Natural killer cell (primary cell): ENCODE measurements around the genes PIGZ, BDH1 and LMLN.

DNA sequence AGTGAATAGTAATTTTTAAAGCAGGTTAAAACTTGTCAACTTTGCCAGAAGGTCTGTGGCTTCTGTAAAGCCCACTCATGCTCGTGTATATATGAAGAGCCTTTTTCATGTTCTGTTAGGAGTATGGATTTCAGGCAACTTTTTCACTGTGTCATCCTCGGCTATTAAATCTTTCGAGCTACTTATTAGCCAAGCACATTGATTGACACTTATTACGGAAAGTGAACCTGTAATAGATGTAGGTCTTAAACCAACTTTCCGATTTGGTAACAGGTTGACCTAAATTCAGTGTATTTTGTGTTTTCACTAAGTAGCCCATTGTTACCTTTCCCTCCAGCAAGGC, 1.6 kb downstream of the PAK2 start:
- PRO-cap = no peak

- PRO-cap = no peak
Measured at GRCh38 chr3:196936818-196937469, 5.4 kb downstream of the NCBP2 start.

DNA sequence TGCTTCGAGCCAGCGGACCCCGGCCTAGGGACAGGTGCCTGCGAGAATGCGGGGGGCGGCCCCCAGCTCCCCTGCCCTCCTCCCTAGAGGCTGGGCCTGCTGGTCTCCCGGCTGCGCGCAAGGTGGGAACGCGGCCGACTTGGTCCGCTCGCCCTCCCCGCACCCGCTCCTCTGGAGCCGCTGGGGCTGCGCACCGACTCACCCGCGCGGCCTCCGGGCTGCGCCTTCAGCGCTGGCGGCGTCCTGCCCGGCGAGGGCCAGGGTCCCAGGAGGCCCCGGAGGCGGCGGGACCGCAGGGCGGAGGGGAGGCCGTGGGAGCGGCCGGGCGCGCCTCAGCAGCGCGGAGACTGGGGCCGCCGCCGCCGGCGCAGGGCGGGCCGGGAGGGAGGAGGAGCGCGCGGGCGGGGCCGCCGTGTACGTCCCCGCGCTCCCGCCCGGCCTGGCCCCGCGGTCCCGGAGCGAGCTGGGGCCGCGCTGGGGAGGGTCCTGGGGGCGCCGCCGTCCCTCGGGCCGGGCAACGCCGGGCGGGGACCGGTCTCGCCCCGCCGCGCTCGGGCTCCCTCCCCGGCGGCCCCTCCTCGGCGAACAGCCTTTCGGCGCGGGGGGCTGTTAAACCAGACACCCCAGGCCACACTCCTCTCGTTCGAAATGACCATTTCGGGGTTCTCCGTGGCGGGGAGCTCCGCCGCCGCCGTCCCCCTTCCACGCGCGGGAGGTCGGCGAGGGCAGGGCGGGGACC, at the start of gene PIGZ:
PIGZ (minus strand) TSS at position 349 of the 739 bp plus-strand sequence.
- PRO-cap = no peak

DNA sequence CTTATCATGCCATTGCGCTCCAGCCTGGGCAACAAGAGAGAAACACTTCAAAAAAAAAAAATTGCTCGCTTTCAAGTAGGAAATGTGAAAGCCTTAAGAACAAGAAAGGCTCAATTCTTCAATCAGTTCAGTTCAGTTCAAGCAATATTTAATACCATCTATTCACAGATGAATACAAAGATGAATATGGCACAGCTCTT, 12.6 kb upstream of the DLG1 start:
- PRO-cap = no peak

DNA sequence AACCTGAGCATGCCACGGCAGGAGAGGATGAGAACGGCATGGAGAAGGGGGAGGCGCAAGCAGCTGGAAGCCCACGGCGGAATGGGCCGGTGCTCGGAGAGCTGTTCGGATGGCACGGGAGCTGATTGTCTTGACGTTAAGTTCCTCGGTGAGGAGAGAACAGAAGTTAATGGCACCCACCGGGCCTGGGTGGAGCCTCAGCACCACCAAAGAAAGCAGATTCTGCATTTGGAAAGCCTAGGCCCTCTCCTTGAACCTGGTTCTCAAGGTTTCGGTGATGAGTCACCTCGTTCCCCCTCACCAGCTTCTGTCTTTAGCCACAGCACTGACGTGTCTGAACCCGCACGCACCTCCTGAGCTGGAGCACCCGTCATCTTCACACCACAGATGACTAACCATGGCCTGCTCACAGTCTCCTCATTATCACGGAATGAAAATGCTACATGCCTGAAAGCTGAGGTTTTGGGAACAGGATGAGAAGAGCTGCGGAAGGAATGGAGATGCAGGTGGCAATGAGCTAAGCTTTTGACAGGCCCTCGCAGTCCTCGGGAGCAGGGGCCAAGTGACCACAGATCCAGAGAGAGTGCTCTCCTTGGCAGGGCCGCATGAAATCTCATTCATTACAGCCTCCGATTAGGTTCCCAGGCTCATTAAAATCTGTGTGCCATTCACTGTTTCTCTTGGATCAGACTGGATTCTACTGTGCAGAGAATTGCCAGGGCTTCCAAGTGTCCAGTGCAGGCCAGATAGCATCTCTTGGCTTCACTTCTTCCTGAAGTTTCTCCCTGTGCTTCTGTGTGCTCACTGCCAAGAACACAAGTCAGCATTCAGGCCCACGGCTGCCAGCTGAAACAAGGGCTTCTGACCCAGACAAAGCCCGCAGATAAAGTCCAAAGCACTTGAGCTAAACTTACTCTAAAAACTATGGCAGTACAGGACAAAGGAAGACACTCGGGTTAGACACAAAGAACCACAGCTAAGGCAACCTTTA, 96.3 kb upstream of the DLG1 start:
- PRO-cap = no peak

DNA sequence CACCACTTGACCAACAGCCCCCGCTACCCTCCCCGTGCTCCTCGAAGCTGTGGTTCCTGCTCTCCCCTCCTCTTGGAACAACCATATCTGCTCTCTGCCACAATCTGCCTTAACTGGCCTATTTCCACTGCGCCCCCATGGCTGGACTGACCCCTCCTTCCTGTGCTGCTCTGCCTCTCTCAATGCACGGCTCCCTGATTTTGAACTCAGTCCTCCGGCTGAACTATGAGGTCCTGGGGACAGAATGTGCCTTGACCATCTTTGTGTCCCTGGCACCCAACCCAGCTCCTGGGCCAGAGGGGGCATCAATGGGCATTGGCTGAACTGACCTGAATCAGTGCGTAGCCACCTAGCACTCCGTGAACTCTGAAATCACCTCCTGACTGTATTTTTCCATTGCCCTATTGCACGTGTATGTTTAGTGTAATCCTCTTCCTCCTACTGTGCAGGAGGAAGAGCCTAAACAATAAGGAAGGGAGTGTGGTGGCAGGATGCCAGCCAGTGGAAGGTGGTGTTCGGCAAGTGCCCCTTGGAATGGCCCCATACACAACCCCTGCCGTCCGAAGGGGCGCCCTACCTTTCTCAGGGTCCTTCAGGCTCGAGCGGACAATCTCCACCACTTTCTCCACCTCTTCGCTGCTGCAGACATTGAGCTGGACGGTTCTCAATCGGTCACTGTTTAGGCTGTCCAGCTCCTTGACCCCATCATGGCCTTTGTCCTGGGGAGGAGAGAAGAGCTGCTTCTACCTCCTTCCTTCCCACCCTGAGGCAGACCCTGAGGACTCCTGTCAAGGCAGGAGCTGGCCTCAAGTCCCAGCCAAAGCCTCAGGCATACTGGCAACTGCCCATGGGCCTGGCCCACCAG, 33.5 kb downstream of the BDH1 start:
- PRO-cap = no peak

DNA sequence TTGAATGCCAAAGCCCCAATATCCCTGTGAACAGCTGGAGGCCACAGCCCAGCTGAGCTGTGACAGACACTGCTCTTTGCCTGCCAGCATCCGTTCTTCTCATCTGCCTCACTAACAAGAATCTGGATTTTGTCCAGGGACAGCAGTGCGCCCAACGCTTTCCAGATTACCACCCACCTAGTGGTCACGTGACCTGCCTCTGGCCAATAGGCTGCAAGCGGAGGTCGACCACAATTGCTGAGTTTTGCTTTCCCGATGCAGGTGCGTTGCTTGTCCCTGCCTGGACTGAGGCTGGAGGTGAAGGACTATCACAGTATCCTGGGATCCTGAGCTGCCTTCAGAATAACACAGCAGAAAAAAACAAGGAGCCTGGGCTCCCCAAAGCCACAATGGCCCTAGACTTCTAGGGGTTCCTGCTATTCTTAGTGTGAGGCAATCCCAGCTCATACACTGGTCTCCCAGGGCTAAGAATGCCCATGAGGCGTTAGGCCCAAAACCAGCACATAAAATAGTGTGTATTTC, 13.9 kb downstream of the BDH1 start:
- PRO-cap = no peak

DNA sequence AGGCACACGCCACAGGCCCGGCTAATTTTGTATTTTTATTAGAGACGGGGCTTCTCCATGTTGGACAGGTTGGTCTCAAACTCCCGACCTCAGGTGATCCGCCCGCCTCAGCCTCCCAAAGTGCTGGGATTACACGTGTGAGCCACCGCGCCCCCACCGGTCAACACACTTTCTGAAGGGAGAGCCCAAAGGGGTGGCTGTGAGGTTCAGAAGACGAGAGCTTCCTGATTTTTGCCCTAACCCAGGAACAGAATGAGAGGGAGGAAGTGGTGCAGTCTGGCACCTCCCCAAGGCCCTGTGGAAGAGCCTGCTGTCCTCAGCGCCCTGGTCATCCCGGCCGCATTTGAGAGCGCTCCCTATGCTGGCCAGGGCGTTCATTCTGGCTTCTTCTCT, 13.1 kb downstream of the BDH1 start:
- PRO-cap = no peak

DNA sequence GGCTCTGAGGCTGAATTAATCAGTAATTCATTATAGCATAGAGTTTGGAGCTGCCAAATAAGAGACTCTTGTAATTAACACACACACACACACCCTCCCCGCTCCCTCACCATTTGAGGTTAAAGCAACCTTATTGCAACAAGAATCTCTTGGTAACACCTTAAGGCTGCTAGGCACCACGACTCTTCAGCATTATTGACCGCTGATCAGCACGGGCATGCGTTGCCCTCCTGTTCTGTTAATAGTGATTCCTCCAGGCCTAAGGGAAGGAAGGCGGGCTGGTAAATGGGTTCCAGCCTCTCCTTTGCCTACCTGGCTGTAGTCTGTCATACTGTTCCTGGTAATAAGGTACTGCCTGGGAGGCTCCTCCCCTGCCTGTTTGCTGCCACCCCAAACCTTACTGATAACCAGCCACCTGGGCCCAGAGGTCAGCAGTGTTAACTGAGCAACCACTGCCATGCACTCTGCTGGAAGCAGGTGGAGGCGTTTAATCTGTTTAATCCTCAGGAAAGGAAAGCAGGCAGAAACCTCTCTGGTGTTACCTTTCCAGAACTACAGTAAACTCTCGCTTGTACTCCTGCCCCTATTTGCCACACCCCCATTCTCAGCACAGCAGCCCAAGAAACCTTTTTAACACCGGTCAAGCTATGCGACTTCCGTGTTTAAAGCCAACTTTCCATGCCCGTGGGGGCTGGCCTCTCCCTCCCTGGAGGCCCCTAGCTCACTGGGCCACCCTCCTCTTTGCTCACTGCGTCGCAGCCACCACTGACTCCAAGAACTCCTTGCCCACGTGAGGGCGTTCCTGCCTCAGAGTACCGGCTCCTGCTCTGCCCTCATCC, 8.5 kb downstream of the BDH1 start:
- PRO-cap = no peak

GRCh38 chr3:197555784-197556460, at the start of gene BDH1:
Gene BDH1, minus strand, starts transcription at chr3:197555968.
- PRO-cap = unidirectional peak, minus-strand start at chr3:197555966

- PRO-cap = no peak
Measured at GRCh38 chr3:197572884-197573753, 17.4 kb upstream of the BDH1 start.

- PRO-cap = no peak
Measured at GRCh38 chr3:197659160-197659728, 77.5 kb downstream of the RUBCN start.

- PRO-cap = no peak
Measured at GRCh38 chr3:197734533-197735326, 2.0 kb downstream of the RUBCN start.

- PRO-cap = unidirectional peak, plus-strand start at chr3:197736100
Measured at GRCh38 chr3:197735789-197736615, 702 bp downstream of the RUBCN start.

- PRO-cap = no peak
Measured at GRCh38 chr3:197850893-197851378, 59.9 kb downstream of the LRCH3 start.

- PRO-cap = no peak
Measured at GRCh38 chr3:197956960-197957505, 2.8 kb downstream of the IQCG start.

DNA sequence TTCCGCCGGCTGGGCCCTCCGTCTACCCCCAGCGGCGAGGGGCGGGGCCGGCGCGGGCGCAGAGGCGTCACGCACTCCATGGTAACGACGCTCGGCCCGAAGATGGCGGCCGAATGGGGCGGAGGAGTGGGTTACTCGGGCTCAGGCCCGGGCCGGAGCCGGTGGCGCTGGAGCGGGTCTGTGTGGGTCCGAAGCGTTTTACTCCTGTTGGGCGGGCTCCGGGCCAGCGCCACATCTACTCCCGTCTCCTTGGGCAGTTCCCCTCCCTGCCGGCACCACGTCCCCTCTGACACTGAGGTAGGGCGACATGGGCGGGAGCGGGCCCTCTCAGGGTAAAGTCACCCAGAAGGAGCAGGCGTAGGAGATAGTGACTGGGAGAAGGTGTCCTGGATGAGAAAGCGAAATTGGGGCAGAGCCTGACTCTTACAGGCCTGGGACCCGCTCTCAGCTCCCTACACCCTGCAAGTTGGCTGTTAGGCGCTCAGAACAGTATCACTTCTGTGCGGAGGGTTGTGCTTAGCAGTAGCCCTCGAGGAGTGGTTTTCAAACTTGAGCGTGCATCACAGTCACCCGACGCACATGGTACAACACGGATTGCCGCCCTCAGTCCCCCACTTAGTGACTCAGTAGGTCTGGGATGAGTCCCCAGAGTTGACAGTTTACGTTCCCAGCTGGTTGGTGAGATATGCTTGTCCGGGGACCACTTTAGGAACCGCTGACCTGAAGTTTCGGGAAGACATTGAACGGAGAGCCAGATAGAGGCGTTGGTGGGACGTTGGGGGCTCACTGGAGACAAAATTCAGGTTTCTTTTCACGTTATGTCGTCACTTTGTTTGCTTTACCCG, at the start of gene LMLN:
LMLN (plus strand) TSS at position 74 of the 845 bp plus-strand sequence.
- PRO-cap = bidirectional peak, plus-strand start at position 74 of the sequence, minus-strand start outside the sequence; bidirectional peak, plus-strand start at position 560 of the sequence, minus-strand start at position 494 of the sequence